ENCODE measurements around a stretch of chr17.

DNA sequence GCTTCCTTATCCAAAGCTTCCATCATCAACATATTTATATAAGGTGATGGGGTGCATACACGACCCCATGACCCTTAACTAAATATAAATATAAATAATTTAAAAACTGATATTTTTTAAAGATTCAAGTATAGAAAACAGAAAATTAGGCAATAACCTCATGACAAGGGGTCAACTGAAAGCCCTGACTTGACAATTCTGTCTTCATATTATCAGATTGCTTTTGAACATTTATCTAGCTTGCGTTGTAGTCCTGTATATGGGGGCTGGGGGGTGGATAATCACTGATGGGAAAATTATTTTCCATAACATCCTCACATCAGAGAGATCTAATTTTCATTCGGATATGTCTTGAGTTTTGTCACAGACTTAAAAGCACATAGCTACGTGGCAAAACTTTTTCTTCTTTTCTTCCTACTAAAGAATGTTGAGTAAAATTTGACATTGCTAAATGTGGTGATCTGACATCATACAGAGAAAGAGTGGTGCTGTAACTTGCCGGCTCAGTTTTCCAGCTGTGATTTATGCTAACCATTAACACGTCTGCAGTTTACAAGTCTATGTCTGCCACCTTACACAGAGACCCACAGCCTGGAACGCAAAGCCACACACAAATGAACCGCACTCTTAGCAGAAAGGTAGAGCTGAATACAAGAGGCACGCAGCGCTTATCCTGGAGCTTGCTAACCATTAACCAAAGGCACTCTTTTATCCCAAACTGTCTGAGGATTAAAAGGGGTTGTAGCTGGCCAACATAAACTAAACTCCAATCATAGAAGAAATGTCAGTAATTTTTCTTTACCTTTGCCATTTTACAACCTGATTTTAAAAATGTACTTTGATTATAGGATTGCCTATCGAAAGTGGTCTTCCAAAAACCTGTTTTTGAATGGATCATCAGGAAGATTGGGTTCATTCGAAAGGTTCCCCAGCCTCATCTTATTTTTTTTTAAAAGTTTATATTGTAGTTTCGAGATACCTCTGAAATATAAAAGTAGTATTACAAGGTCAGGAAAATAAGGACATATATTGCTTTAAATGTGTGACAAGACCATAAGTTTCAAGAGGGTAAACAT lies 31.9 kb downstream of the CACNG1 start:
- RRBS: no CpG with 5 or more reads among the region's 13 CpGs

- RRBS: no CpG with 5 or more reads among the region's 7 CpGs
Observed at GRCh38 chr17:67258789-67259152, 13.8 kb upstream of the HELZ start.

GRCh38 chr17:67289444-67290116 lies 44.6 kb upstream of the HELZ start:
- RRBS: no CpG with 5 or more reads among the region's 16 CpGs

- RRBS: no CpG with 5 or more reads among the region's 6 CpGs
Observed at GRCh38 chr17:67478124-67478727, 101.1 kb downstream of the PITPNC1 start.

DNA sequence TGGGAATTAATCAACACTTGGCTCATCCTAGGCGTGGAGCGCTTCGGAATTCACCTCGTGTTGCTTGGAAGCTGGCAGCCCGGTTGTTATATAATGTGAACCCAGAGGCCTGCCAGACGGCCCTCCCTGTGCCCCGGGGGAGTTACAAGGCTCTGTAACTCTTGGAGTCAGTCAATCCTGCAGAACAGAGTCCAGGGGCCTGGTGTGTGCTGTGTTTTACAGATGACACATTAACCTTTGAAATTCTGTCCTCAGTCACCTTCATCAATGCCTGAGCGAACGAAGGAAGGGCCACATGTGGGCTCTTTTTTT lies 111.1 kb downstream of the PITPNC1 start:
- RRBS: 2% methylated on average over 3 of the region's 9 CpGs

GRCh38 chr17:67490985-67491497 lies 114.0 kb downstream of the PITPNC1 start:
- RRBS: 3% methylated on average over 5 of the region's 14 CpGs

- RRBS: no CpG with 5 or more reads among the region's 28 CpGs
Observed at GRCh38 chr17:67528605-67529585, 151.8 kb downstream of the PITPNC1 start.

- RRBS: no CpG with 5 or more reads among the region's 15 CpGs
Observed at GRCh38 chr17:67615140-67615685, 102.5 kb upstream of the NOL11 start.

- RRBS: 17% methylated on average over 2 of the region's 28 CpGs
Observed at GRCh38 chr17:67992941-67993349, 3.3 kb downstream of the C17orf58 start.

DNA sequence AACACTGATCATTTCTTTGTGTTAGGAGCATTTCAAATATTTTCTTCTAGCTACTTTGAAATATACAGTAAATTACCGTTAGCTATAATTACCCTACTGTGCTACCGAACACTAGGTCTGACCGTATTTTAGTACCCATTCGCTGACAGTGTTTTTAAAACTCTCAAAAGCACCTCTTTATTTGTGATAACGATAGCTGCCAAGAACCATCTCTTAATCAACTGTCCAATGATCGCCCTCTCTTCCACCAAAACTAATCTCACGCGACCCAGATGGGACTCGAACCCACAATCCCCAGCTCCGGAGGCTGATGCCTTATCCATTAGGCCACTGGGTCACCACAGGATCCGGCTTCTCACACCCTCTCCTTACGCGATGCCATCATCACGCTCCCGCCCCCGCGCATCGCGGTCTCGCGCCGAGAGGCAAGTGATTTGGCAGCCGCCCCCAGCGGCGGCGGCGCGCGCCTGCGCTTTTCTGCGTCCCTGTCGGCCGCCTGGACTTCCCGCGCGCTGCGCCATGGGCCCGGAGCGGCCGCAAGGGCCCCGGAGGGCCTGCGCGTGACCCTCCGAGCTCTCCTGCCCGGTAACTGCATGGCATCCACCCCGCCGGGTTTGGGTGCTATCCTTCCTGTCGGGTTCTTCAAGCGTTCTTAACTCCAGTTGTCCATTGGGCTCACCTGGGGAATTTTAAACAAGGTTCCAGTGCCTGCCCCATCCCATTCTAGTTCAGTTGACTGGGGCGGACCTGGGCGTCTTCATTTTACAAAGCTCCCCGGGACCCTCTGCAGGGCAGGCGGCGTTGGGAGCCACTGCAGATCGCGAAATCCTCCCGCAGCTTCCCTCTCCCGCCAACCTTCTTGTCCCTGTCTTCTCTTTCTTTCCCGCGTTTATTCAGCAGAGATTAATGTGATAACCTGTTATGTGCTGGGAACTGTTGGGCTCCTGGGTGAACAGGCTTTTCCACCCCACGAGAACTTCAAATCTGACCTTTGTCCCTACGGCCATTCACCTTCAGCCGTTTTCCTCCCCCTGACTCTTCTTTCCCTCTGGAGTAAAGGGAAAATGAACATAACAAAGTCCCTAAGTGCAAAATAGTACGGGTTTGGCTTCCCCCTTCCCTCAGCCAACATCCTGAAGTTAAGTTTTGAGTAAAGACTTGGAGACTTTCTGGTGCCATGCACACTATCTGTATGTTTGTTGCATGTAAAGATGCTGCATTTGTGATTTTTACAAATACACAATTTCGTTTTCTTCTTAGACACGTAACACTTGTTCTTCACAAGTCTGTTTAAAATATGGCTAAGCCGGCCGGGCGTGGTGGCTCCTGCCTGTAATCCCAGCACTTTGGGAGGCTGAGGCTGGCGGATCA lies 15.4 kb upstream of the KPNA2 start:
- RRBS: 2% methylated on average over 6 of the region's 70 CpGs

- RRBS: no CpG with 5 or more reads among the region's 6 CpGs
Observed at GRCh38 chr17:68037054-68037471, 1.5 kb downstream of the KPNA2 start.

- RRBS: no CpG with 5 or more reads among the region's 9 CpGs
Observed at GRCh38 chr17:68053232-68054171, 18.0 kb downstream of the KPNA2 start.

GRCh38 chr17:68134700-68135006 lies 99.1 kb downstream of the KPNA2 start:
- RRBS: 88% methylated on average over 5 of the region's 15 CpGs

DNA sequence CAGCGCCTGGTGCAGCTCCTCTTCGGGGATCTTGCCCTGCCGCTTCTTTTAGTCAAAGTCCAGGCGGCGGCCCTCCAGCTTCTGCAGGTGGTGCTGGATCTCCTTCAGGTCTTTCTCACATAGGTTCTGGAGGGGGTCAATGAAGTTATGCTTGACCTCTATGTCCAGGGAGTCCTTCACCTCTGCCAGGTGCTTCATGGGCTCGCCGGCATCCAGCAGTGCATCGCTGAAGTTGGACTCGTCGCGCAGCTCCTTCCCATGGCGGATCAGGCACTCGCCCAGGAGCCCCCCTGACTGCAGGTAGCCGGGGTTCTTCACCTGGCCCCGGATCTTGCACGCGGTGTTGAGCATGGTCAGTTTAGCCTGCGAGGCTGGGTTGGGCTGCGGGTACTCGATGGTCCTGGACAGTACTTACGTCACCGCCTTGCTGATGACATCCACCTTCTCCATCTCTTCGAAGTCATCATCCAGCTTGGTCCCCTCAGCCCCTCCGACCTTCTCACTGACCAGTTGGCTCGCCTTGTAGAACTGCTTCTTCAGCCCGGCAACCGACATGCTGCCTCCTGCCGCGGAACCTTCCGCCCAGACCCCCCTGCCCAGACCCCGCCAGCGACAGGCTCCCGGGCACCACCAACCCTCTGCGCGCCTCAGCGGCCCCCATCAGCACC lies 99.6 kb downstream of the KPNA2 start:
- RRBS: 97% methylated on average over 10 of the region's 36 CpGs

DNA sequence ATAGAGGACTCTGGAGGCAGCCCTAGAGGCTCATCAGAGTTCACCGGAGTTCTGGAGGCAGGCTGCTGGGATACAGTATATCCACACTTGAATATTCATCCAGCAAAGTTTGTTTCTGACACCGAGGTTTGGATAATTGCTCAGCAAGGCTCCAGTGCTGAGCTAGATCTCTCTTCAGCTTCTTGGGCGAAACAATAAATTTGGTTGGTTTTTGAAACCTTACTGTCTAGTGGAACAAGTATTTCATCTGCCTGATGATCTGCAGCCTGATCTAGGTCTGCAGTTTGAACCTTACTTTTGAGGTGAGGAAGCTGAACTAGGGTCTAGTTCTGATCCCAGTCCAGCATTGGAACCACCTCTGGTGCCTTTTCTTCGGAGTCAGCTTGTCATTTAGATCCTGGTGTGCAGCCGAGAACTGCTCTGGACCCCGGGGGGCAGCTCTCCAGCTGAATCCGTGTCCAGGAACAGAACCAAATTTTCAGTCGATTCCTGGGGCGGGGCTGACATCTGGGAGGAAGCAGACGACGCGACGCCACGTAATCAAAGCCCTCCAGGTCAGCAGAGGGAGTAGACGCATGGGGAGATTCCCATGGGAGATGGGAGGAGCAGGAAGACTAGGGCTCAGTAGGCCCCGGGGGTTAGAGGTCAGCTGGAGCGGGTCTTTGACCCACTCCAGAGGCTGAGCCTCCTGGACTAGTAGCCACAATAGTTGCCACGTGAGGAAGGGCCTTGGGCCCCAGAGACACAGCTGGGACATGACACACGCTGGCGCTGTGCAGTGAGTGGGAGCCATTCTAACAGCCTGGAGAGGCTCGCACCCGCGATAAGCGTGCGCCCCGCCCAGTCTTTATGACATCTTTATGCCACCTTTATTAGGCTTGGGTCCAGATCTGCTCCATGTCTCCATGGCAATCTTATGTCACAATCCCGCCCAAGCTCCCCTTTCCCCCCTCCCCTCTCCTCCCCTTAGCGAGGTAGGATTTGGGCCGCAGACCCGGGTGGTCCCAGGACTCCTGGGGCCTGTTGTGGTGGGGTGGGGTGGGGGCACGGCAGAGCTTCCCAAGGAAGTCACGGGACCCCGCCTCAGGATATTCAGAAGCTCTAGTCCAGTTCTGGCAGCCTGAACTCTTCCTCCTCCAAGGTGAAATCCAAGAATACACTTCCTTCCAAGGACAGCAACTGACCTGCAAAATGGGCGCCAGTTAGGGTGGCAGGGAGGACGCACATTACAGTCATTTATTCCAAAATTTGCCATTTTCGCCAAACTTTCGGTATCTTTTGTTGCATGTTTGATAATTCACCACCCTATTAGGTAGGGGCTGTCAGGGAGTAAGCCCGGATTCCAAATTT lies 95.7 kb upstream of the AMZ2 start:
- RRBS: 85% methylated on average over 1 of the region's 38 CpGs

GRCh38 chr17:68200473-68201383 lies 47.1 kb upstream of the AMZ2 start:
- RRBS: 3% methylated on average over 5 of the region's 42 CpGs

- RRBS: 2% methylated on average over 14 of the region's 64 CpGs
Observed at GRCh38 chr17:68205606-68206295, 42.1 kb upstream of the AMZ2 start.

- RRBS: 1% methylated on average over 25 of the region's 67 CpGs
Observed at GRCh38 chr17:68291920-68292952, 941 bp downstream of the ARSG start.

- RRBS: no CpG with 5 or more reads among the region's 14 CpGs
Observed at GRCh38 chr17:68296498-68297277, 5.4 kb downstream of the ARSG start.

- RRBS: no CpG with 5 or more reads among the region's 11 CpGs
Observed at GRCh38 chr17:68446395-68447178, 10.7 kb downstream of the WIPI1 start.

Measured in BE2C (cell line).